Left lung (tissue), 1 donor: Measurements from ENCODE around the gene CLTA.

DNA sequence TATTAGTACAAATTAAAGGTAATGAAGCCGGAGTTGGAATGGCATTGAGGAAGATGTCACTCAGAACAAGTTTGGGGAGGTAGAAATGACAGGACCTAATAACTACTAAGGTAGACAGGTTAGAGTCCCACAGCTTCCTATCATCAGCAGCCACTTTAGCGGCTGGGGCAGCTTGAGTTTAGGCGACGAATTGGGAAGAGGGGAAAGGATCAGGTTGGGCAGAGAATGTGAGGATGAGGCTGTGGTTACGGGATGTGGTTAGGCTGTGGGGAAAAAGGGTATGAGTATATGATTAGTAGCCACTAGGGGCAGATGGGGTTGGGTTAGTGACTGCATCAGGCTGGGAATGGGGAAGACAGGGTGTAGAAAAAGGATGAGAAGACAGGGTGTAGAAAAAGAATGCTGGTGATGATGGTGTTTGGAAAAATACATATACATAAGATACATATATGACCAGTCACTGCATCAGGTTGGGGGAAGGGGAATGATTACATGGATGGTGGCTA, 2.3 kb downstream of the TLN1 start:
- PRO-cap, result bidirectional peak, plus-strand start at position 311 of the sequence, minus-strand start at position 207 of the sequence

DNA sequence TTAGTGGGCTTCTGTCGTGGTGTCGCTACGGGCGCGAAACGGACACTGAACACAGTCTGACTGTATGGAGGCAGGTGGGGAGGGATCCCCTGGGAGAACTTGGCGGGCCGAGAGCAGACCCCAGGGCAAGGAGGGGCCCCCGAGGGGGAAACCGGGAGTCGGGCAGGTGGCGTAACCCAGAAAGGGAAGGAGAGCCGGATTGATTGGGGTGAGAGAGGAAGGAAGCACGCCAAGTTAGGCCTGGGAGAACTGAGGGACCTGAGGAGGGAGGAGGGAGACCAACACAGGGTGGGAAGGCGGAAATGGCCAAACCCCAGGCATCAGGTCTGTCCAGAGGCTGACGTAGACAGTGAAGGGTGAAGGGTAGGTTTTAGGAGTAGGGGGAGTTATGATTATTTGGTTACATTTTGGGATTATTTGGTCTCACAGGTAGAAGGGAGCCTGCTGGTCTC, 3.3 kb upstream of the MSMP start:
- PRO-cap, result bidirectional peak, plus-strand start at position 327 of the sequence, minus-strand start at position 251 of the sequence

GRCh38 chr9:36127715-36128116, 8.8 kb upstream of the GLIPR2 start:
- PRO-cap, result bidirectional peak, plus-strand start at chr9:36128066, minus-strand start at chr9:36127925

DNA sequence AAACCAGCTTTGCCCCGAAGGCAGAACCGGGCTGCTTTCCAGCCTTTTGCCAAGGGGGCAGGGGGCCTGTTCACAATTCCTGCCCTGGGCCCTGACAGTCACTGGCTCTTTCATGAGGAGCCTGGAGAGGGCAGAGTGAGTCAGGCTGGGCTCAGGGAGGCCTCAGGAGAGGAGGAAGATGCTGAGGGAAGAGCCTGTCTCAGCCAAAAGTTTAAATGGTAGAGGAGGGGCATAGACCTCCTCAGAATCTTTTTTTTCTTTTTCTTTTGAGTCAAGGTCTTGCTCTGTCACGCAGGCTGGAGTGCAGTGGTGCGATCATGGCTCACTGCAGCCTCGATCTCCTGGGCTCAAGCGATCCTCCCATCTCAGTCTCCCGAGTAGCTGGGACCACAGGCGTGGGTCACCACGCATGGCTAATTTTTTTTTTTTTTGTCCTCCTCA, 4.9 kb downstream of the GLIPR2 start:
- PRO-cap, result no peak

- PRO-cap, result no peak
Measured at GRCh38 chr9:36144138-36144867, 7.8 kb downstream of the GLIPR2 start.

DNA sequence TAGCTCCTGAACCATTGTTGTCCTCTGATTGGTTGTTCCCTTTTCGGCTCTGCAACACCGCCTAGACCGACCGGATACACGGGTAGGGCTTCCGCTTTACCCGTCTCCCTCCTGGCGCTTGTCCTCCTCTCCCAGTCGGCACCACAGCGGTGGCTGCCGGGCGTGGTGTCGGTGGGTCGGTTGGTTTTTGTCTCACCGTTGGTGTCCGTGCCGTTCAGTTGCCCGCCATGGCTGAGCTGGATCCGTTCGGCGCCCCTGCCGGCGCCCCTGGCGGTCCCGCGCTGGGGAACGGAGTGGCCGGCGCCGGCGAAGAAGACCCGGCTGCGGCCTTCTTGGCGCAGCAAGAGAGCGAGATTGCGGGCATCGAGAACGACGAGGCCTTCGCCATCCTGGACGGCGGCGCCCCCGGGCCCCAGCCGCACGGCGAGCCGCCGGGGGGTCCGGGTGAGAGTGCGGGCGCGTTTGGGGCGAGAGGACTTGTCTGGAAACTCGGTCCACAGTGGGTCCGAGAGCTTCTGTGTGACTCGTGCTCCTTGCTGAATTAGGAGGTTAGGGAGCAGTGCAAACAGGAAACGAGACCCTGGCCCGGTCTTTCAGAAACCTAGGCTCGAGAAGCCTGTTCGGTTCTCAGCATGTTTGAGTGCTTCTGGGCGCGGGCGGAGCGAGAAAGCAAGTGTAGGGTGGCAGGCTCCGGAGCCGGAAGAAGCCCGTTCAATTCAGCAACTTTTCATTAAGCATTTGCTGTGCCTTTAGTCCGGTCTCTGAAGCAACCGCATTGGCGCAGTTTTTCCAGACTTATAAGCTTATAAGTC, at the start of gene CLTA:
CLTA (plus strand) TSS at position 92 of the 812 bp plus-strand sequence.
- PRO-cap, result bidirectional peak, plus-strand start at position 134 of the sequence, minus-strand start outside the sequence; unidirectional peak, plus-strand start at position 319 of the sequence; bidirectional peak, plus-strand start at position 635 of the sequence, minus-strand start at position 675 of the sequence

GRCh38 chr9:36276119-36276769, 18.0 kb upstream of the GNE start:
- PRO-cap, result no peak

DNA sequence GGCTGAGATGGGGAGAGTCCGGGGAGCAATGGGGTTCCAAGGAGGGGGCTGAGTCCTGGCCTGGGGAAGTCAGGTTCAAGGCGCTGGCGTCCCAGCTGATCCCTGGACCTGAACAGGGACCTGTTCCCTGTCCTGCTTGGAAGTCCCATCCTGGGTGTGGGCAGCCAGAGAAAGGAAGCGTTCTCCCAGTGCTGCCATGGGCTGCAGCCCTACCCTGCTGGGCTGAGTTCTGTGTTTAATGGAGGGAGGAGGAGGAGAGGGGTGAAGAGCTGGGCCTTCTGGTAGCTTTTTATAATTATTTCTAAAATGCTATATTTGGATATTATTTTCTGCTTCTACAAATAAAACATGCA, 61.0 kb upstream of the GNE start:
- PRO-cap, result no peak

DNA sequence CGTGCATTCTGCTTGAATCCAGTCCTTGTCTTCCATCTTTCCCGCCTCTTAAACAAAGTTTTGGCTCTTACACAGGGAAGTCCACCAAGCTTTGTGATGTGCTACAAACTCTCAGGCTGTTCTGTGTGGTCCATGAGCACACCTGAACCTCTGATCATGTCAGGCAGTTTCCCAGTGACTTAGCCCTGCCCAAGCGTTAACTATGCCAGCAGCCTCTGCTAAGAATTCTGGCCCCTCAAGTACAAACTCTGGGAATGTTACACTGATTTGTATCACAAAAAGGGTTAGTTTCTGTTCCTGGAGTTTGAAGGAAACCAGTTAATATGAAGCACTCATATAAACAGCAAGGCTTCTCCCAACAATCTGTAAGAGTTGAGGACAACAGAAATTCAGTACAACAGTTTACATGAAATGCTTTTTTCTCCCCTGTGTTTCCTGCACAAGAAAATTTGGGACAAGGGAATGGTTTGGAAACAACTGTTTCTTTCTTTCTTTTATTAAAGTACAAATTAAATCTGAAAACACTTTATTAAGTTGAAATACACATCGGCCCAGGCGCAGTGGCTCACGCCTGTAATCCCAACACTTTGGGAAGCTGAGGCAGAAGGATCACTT, 46.0 kb upstream of the RNF38 start:
- PRO-cap, result no peak

DNA sequence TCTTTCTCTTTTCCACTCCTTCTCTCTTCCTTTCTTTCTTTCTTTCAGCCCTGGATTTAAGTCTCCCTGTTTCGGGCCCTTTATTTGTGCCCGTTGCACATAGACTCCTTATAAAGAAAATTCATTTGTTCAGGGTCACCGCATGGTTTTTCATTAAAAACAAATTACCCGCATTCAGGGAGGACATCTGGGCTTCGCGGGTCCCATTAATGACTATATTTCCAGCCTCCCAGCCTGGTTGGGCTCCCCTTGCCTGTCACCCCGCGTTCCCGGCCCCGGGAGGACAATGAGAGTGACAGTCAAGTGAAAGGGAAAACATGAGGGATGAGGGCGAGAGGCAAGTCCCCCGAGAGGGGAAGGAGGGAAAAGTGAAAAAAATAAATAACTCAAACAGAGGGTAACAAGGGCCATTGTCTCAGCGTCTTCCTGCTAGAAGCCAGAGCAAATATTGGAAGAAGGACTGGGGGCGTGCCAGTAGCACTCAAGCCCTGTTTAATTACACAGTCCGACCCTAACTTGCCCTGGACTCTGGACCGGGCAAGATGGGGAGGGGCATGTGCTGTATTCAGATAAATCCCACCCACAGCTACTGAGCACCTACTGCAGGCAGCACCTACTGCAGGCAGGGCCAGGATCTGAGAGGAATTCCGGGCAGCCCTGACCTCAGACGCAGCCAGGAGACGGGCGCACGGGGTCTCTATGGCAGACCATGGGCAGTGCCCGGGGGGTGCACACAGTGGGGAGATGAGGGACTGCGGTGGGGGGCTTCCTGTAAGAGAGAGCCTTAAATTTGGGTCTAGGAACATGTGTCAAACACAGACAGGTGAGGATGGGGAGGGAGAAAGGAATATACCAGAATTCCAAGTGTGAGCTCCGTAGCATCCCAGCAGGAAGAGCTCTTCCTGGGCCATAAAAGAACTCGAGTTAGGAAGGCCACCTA, 166.1 kb downstream of the PAX5 start:
- PRO-cap, result no peak

GRCh38 chr9:36993657-36994474, 40.2 kb downstream of the PAX5 start:
- PRO-cap, result no peak

GRCh38 chr9:37037632-37038602, 3.8 kb upstream of the PAX5 start:
- PRO-cap, result no peak

DNA sequence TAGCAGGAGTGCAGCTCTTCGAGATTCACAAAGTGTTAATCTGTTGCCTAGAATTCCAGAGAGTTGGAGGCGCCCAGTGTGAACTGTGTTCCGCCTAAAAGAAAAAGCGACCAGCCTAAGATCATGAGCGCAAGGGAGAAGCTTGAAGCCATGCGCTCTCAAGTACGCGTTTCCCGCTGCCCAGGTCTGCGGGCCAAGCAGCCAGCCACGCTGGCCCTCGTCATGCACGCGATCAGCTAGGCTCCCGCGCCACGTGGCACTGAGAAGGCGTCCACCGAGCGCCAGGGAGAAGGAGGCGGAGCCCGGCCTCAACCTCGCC, 514 bp upstream of the ZCCHC7 start:
- PRO-cap, result unidirectional peak, minus-strand start at position 261 of the sequence

DNA sequence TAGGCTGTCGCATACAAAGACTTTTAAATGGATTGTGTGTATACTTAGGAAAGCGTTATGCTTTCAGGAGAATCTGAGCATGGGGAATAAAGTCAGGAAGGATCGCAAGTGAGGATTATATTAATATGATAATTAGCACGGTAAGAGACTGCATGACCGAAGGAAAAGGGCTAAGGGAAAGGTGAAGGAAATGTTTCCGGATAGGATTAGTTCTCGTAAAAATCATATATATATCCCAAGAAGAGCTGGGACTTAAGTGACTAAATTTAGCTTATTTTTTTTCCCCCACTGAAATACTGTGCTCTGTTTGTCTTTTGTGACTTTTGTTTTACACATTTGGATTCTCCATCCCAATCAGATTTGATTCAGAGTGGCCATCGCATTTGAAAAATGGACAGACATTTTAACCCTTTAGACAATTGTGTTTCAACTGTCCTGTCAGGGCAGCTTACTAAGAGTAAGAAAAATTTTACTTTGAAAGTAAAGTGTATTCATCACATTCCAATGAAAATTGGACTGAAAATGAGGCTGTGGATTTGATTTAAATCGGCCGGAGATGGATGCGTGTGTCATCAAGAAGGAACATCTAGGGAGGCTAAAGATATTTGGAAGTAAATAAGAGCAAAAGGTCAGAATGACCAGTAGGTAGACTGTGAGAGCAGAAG, 1.3 kb downstream of the ZCCHC7 start:
- PRO-cap, result no peak

- PRO-cap, result no peak
Measured at GRCh38 chr9:37126220-37127025, 6.0 kb downstream of the ZCCHC7 start.

GRCh38 chr9:37187779-37188069, 67.3 kb downstream of the ZCCHC7 start:
- PRO-cap, result no peak

DNA sequence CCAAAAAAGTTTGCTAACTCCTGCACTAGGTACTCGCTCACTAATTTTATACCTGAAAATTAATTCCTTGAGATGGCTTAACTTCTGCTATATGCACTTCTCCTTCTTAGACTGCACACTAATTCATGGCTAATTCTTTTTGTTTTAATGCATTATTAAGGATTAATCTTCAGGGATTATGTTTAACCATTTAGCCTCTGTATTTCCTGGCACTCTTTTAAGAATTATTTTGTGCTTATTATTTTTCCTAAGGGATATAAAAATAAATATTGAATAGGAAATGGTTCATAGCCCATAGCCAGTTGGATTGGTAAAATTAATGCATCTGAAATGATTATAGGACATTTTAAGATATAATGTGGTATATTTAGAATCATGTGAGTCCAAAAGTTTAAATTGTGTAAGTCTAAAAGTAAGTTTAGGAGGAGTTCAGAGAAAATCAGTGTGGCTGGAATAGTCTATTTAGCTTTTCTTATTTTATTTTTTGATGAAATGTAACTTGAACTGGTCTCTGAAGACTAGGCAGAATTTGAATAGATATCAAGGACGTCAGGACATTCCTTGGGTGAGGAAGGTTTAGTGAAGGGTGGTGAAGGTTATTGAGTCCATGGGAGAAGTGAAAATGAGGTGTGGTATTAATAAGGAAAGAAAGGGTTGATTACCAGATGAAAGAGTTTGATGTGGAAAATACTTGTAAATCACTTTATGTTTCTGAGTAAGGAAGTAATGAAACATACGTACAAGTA, 99.2 kb downstream of the ZCCHC7 start:
- PRO-cap, result no peak

- PRO-cap, result no peak
Measured at GRCh38 chr9:37377969-37378849, 44.3 kb upstream of the GRHPR start.

DNA sequence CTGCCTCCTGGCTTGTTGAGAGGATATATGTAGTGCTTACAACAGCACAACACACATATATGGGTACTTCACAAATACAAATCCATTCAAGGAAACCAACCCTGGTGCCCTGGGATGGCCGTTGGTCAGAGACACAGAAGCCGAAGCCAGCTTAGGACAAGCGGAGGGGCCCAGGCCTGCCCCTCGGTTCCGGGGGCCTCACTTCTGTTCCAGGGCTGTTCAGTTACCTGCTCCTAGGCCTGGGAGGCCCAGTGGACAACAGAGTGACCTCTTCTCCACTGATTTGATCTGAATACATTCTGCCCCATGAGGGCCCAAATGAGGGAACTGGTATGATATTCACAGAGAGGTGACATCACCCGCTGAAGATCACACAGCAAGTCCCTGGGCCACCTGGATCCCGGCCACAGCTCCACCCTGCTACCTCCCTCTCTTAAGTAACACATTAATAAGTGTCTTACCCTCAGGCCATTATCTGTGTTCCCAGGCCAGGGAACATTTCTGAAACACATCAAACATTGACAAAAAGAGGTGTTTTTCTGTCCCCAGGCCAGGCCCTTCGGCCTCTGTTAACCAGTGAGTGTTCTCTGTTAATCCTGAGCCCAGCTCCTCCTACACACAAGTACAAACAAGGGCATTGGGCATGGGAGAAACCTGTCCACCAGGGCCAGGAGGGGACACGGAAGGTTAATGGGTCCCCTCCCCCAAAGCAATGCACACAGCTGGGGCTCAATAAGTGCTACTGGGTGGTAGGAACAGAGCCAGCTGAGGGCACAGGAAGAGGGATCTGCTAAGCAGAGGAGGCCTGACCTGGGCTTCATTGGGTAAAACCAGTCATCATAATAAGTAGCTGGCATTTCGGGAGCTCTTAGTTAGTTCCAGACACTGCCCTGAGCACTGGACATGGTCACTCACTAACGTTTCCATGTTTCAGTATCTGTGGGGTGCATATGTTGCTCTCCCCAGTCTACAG, 4.4 kb upstream of the GRHPR start:
- PRO-cap, result no peak

DNA sequence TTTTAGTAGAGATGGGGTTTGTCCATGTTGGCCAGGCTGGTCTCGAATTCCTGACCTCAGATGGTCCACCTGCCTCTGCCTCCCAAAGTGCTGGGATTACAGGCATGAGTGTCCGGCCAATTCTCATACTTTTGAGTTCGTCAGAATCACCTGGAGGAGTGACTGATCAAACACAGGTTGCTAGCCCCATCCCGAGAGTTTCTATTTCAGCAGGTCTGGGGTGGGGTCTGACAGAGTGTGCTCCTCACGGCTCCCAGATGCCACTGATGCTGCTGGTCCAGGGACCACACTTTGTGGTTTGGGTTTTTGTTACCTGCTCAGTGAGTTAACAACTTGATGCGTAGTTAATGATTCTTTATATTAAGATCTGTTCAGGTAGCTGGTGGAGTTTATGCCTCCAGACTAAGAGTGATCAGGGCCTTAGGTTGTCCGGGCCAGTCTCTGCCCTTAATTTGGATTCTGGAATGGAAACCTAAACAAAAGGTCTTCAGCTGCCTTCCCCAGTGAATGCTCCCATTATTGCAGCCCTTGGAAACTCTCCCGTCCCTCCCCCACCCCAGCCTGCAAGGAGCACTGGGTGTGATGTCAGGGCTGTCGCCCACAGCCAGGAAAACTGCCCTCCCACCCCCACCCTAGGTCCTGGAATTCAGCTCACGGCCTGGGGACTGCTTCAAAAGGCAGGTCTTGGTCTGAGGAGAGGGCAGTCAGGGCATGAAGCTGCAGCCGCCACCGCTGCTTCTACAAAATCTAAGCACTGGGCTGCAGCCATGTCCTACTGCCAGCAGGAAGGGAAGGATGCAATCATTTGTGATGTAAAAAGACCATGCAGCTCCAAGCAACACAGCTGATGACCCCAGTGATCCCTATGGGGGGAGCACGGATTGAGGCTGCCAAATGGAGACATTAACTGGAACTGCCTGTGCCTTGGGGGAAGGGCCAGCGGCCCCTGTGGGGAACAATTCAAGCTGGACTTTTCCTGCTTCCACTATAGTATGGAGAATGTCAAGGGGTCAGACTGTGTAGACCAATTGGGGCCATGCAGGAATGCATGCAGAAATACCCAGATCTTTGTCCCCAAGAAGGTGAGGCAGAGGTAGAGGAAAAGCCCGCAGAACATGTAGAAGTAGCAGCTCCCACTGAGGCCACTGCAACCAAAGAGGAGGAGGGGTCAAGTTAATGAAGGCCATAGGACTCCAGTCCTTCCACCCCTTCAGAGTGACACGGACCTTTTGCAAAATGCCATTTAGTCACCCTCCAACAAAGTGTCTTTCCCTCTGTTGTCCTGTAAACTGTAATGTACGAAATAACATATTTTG, 11.4 kb downstream of the GRHPR start:
- PRO-cap, result no peak